Thyroid gland (tissue), 7 donors: ENCODE measurements around the genes OR9I1, OR9Q2 and GLYAT.

- PRO-cap, 2 experiments, result no peak in any of the 2 experiments
- RAMPAGE, long total RNA, 5 experiments, result no peak in any of the 5 experiments
These were observed 29.6 kb downstream of the CTNND1 start for GRCh38 chr11:57791124-57791637.

- PRO-cap, 2 experiments, result no peak in any of the 2 experiments
- RAMPAGE, long total RNA, 5 experiments, result no peak in any of the 5 experiments
These were observed 64.4 kb downstream of the CTNND1 start for GRCh38 chr11:57825979-57826373.

- PRO-cap, 2 experiments, result no peak in any of the 2 experiments
- RAMPAGE, long total RNA, 5 experiments, result no peak in any of the 5 experiments
These were observed at the start of gene OR9I1 for GRCh38 chr11:58125287-58125699. Gene OR9I1, minus strand, starts transcription at chr11:58125530.

DNA sequence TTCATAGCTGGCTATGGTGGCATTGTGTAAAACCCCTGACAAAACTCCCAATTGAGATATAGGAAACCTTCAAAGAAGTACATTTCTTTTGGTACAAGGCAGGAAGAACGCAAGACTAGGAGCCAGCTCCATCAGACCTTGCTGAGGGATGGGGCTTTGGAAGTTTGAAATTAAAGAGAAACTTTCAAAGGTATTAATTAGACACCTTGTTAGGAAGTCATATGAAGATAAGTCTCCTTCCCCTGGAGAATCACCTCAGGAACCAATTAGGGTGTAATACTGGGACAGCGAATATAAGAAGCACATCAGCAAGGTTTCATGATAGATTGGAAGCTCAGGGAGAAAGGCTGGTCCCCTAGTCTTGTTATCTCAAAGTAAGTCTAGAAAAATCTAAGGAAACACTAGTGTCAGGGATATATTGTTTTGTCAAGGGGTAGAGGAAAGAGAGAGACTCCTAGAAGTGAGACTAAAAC lies at the start of gene OR9Q2:
OR9Q2 (plus strand) TSS at position 336 of the 473 bp plus-strand sequence.
- PRO-cap, 2 experiments, result no peak in any of the 2 experiments
- RAMPAGE, long total RNA, 5 experiments, result no peak in any of the 5 experiments

DNA sequence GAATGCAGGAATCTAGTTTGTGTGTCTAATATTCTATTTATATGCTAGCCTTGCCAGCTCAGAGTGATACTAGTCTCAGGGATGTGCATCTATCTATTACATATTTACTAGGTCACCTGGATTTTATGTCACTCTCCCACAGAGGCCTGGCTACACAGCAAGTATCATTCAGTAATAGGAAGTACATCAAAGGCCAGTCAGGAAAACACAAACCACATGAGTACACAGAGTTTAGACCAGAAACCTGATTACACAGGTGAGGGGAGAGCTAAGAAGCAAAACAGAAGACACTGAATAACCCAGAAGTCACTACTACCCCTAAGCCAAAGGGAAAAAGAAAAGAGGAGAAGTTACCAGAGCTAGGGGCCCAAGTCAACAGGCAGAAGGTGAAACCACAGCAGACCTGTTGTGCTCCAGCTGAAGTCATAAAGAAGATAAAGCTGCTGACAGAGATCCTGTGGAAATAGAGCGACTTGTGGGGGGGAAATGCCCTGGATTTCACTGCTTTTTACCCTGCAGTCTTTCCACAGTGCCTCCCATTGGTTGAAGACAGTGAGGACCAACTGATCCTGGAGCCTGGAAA lies 13.2 kb downstream of the LPXN start:
- PRO-cap, 2 experiments, result no peak in any of the 2 experiments
- RAMPAGE, long total RNA, 5 experiments, result no peak in any of the 5 experiments

DNA sequence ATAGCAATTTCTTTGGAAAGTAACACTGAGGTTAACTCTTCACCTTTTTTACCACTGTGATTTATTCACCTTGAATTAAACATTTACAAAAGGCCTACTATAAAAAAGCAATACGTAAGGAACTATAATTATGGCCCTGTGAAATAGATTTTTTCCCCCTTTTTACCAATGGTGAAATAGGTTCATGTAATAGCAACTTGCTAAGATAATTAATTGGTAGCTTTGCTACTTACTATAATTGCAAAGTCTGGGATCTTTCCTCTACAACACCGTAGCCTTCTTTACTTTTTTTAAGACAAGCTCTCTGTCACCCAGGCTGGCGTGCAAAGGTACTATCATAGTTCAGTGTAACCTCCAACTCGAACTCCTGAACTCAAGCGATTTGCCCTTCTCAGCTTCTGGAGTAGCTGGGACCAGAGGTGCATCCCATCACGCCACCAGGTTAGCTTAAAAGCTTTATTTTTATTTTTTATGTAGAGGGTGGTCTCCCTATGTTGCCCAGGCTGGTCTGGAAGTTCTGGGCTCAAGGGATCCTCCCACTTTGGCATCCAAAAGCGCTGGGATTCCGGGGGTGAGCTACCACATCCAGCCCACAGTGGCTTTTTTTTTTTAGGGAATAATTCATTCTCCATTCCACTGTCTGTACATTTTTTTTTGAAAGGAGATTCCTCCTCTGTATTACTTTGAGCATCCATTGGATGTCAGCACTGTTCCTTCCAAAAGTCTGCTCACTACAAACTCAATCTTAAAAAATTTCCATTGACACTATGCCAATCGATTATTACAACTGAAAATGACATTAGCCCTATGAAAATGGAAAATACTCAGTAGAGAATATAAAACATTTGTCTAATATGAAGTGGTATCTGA lies 1.1 kb upstream of the LPXN start:
- PRO-cap, 2 experiments, result no peak in any of the 2 experiments
- RAMPAGE, long total RNA, 5 experiments, result no peak in any of the 5 experiments

DNA sequence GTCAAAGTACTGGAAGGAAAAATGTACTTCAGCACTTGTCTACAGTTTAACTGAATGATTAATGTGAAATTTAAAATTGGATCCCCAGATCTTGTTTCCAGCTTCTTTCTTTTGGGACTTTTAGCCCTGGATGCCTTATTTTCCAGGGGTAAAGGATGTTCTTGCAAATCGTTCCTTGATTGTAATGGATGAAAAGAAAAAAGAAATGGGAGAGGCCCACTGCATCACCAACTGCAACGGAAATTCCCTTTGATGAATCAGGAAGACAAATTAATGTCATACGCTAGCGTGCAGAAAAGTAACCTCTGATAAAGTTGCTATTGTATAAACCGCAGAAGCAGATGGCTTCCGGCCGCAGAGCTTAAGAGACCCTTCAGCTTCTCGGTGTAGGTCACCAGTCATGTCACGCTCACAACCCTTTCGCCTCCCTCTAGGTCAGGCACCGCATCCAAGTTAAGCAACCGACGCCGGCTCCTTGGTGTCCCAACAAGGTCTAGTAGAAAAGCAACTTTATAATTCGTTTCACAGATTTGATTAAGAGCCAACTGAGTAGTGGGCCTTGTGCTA lies 1.4 kb upstream of the ZFP91 start:
- PRO-cap, 2 experiments, result peak in 1 of 2 experiments; most common plus-strand start position 340 of the sequence (in 1); most common minus-strand start position 407 of the sequence (in 1)
- RAMPAGE, long total RNA, 5 experiments, result no peak in any of the 5 experiments

GRCh38 chr11:58627111-58627604 lies 4.7 kb downstream of the CNTF start:
- PRO-cap, 2 experiments, result no peak in any of the 2 experiments
- RAMPAGE, long total RNA, 5 experiments, result no peak in any of the 5 experiments

DNA sequence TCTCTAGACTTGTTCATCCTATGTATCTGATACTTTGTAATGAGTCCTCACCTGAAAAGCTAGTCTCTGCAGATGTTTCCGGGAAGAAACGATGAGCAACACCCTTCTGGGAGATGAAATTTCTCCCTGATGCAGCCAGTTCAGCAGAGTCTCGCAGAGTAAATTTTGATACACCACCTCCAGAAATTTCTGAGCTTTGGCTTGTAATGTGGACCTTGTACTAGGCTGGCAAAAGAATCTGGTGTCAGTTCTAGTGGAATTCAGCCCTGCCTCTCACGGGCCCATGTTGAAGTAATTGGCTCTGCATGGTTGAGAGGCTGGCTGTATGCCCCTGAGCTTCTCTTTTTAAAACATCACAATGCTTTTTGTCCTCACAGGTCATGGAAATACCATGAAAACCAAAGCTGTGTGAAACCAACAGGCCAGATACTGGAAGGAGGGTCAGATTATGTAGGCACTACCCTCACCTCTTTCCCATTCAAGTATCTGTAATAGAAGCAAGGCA lies at the start of gene GLYAT:
GLYAT (minus strand) TSS at position 160 of the 505 bp plus-strand sequence.
- PRO-cap, 2 experiments, result no peak in any of the 2 experiments
- RAMPAGE, long total RNA, 5 experiments, result no peak in any of the 5 experiments

GRCh38 chr11:58926215-58926622 lies 13.1 kb upstream of the GLYATL1 start:
- PRO-cap, 2 experiments, result no peak in any of the 2 experiments
- RAMPAGE, long total RNA, 5 experiments, result no peak in any of the 5 experiments

DNA sequence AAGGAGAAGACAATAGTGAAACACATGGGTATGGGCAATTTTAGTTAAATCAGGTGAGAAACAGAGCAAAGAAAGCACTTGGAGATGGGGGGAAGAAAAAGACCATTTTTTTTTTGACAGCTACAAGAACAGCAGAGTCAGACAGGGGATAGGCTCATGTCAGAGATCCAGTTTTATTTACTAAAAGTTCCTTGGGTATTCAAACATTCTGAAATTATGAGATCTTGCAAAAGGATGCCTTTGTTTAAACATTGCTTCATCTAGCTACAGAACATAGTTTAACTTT lies 6.3 kb downstream of the GLYATL1 start:
- PRO-cap, 2 experiments, result no peak in any of the 2 experiments
- RAMPAGE, long total RNA, 5 experiments, result no peak in any of the 5 experiments

DNA sequence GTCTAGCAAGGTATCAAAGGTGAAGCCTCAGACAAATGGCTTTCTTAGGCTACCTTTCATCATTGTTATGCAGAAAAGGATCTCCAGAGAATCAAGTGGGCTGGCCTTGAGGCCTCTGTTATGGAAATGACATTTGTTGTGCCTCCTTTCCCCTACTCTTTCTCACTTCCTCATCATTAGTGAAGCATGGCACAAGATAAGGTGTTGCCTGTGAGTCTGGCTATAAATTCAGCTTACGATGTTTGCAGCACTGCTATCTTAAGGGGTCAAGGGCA lies 9.1 kb downstream of the GLYATL1B start:
- PRO-cap, 2 experiments, result no peak in any of the 2 experiments
- RAMPAGE, long total RNA, 5 experiments, result no peak in any of the 5 experiments

GRCh38 chr11:59189974-59190536 lies 18.1 kb downstream of the DTX4 start:
- PRO-cap, 2 experiments, result peak in 1 of 2 experiments; most common minus-strand start chr11:59190170 (in 1)
- RAMPAGE, long total RNA, 5 experiments, result no peak in any of the 5 experiments

DNA sequence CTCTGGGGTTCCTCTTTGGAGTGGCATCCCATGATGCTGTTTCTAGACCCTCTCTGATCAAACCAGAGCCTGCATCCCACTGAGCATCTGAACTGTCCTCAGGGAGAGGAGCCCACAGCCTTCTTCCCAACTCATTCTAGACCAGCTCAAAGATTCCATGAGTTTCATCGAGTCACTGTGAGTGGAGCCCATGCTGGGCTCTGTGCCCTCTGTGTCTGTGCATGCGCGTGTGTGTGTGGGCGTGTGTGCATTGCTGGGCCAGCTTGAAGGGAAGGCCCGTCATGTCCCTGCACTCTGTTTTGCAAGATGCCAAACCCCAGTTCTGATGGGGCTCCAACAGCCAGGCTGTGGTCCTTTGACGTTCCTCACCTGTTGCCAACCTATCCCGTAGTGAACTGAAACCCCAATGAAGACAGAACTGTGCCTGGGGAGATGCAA lies 7.1 kb downstream of the MPEG1 start:
- PRO-cap, 2 experiments, result no peak in any of the 2 experiments
- RAMPAGE, long total RNA, 5 experiments, result no peak in any of the 5 experiments

DNA sequence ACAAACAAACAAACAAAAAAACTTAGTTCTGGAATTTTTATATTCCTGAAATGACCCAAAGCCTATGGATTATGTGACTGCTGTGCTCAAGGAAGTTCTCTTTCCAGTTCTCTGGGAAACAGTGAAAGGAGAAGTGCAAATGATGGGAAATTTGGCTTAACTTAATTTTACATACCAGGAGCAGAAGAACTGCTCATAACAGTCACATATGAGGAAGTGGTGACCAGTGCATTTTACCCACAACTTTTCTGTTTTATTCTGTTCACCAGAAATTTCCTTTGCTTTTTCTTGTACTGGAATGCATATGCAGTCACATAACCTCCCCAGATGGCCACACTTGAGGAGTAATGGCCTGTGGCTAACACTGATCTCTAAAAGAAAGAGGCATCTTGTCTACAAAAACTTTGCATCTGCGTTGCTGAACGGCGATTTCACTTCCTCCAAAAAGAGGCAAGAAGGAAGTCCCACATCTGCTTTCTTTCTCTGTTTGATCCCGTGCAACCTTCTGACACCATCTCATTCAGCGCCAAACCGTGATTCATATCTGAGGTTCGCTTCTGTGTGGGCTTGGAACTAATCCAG lies 3.9 kb upstream of the MPEG1 start:
- PRO-cap, 2 experiments, result no peak in any of the 2 experiments
- RAMPAGE, long total RNA, 5 experiments, result no peak in any of the 5 experiments

DNA sequence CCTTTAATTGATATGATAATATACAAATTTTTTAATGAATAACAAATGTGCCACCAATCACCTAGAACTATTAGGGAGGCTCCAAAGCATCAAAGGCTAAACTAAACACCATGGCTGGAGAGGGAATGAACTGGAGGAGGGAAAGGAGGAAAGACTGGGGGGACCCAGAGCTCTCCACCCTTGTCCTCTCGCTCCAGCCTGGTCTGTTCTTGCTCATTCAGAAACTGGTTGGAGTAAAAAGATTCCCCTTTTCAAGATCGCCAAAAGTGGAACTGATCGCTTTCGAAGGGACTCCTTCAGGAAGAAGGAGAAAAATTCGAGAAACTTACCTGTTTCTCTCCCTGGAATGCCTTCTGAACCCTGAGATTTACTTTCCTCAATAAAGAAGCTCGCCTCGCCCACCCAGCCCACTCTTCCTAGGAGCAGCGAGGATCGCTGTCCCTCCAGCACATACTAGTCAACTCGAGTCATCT lies 46.9 kb downstream of the OR4D9 start:
- PRO-cap, 2 experiments, result no peak in any of the 2 experiments
- RAMPAGE, long total RNA, 5 experiments, result no peak in any of the 5 experiments

DNA sequence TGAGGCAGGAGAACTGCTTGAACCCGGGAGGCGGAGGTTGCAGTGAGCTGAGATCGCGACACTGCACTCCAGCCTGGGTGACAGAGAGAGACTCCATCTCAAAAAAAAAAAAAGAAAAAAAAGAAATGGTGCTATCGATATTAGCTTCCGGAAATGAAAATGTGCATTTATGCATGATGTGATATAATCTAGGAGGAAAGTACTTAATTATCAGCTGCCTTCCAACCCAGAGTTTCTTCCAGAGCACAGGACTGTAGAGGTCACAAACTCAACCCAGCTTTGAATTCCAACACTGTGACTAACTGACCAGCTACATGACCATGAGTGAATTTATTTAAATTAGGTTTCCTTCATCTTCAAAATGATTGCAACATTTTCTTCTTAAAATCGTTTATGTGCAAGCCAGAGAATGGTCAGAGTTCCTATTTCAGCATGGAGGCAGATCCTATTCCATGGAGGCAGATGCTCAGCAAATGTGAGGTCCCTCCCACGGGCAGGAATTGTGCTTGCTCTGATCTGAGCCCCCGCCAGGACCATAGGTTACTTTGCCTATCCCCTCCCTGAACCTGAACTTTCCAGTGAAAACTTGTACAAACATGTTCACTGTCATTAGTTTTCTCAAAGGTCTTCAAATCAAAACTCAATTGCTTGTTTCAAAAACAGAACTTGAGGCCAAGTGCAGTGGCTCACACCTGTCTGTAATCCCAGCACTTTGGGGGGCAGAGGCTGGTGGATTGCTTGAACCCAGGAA lies 42.3 kb downstream of the OSBP start:
- PRO-cap, 2 experiments, result no peak in any of the 2 experiments
- RAMPAGE, long total RNA, 5 experiments, result no peak in any of the 5 experiments

DNA sequence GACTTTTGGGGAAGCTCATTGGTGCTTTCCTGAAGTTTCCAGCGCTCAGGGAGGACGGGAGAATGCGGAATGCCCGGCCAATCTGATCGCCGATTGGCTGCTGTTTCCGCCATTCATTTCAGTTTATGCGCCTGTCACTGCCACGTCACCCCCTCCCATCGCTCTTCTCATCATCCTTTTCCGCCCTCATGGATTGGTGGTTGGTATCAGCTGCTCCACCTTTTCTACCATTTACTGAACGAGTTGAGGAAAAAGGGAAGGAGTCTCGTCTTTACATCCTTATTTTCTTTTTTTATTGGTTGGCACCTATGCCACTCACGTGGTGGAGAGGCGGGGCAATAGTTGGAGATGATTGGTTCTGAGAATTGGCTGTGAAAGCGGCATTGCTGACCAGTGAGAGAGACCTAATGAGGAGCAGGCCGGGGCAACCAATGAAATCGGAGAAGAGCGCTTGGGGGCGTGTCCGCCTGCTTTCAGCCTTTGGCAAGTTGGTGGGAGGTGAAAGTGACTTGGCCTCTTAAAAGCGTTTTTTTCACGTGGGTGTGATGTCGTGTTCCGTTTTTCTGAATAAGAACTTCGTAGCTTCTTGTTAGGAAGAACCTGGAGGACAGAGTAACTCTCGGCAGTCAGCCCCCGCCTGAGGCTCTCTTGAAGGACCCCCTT lies 534 bp upstream of the OSBP start:
- PRO-cap, 2 experiments, result peak in 2 of 2 experiments; most common plus-strand start position 189 of the sequence (in 2); most common minus-strand start position 406 of the sequence (in 1)
- RAMPAGE, long total RNA, 5 experiments, result start-site peak on the plus strand in 1 of 5 experiments, centred at position 368 of the sequence, 6 reads per replicate

GRCh38 chr11:59809443-59809832 lies 1.1 kb downstream of the MRPL16 start:
- PRO-cap, 2 experiments, result no peak in any of the 2 experiments
- RAMPAGE, long total RNA, 5 experiments, result no peak in any of the 5 experiments

DNA sequence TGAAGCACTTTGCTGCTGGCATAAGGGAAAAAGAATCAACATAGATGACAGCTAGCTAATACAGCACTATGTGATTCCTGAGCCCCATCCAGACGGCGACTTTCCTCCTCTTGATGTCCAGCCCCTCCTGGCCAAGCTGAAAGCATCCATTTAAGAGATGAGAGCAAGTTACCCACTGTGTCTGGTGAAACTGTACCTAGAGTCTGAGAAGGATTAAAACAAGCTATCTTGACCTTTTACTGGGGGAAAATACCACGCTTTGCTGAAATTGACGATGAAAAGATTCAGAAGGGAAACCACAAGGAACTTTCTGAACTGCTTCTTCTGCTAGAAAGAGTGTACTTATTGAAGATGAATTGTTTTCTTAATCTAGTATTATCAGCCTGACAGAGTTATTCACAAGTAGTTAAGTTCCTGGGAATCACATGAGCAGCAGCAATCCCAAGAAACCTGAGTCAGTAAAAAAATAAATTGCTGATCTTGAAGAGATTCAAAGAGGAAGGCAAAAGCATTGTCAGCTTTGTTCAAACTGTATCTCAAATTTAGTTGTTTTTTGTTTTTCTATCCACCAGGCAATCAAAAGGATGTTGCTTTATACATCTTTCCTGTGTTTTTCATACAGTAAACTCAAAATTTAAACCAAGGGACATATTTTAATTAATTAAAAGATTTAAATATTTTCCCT lies 13.1 kb upstream of the MS4A6A start:
- PRO-cap, 2 experiments, result no peak in any of the 2 experiments
- RAMPAGE, long total RNA, 5 experiments, result no peak in any of the 5 experiments